Gallbladder (tissue), 1 donor: ENCODE results near the gene RAD54L.

DNA sequence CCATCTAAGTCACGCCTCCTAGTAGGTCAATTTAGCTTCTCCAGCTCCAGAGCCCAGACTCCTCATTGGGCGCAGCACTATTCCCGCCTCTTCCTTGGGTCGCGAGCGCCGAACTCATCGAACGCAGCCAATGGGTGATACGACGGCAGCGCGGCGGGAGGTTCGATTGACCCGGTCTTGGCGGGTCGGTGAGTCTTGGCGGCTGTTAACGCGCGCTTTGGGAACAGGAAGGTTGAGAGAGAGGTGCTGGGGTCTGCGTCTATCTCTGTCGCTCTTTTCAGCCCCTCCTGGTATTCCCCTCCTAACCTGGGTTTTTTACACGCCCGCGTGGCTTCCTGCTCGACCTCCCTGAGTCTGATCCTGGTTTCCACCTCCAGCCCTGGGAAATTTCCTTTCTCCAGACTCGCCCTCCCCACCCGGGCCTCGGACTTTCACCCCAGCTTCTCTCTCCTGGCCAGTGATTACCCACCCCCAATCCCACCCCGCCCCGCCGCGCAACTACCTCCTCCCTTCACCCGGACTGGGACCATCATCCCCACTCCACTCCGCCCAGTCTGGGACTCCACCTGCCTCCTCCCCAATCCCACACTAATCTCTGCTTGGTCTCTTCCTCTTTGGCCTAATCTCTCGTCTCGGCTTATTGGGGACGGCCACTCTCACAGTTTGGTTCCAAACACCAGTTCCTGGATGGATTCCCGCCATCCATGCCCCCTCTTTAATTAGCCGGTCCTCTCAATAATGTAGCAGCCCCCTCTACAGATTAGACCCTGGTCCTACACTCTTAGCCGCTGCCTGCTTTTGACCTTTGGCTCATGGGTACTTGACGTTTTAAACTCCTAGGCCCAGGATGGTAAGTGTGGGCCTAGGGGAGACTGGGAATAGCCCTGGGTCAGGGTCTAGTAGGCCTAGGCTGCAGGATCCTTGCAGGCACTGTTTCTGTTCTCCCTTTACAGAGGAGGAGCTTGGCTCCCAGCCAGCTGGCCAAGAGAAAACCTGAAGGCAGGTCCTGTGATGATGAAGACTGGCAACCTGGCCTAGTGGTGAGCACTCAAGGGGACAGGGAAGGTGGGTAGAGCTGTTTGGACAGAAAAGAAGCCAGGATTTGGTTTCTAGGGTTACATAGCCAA, at the start of gene RAD54L:
TSS of gene RAD54L (plus strand) at position 205 of the 1,127 bp plus-strand sequence.
- PRO-cap, result no peak

- PRO-cap, result no peak
Measured at GRCh38 chr1:46301204-46301832, 2.1 kb downstream of the LRRC41 start.

GRCh38 chr1:46369980-46370456, 24.1 kb upstream of the FAAH start:
- PRO-cap, result no peak

GRCh38 chr1:46643041-46643544, 25.1 kb downstream of the ATPAF1 start:
- PRO-cap, result no peak

DNA sequence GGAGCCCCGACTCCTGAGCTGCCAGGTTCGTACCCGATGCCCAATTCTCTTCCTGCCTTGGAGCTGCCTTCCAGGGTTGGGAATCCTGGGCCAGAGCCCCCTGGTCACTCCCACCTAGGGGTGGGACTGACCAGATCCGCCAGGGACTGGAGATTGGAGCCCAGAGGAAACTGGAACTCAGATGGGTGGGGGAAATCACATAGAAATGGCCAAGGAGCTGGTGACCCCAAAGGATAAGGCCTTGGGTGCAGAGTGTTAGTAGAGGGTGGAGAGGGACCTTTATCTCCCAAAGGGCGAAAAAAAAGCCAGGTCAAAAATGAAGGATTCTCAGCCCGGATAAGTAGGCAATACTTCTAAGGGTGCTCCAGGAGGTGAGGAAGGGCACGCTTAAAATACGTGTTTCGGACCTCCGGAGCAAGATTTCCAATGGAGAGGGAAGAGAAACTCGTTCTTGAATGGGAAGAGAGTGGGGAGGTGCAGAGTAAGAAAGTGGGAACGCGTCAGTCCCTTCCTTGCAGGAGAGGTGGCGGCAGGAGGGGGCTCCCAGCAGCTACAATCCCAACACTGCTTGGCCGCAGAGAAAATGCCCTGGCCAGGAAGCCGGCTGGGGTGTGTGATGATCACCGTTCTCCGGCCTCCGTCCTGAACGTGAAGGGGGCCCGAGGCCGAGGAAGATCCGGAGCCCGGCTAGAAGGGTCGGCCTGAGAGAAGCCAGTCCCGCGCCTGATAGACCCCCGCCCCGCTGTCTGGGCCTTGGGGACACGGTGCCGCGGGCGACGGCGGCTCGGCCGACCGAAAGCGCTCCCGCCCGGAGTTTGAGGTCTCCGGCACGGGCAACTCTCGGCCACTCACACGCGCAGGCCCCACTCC, 572 bp downstream of the EFCAB14 start:
- PRO-cap, result no peak

DNA sequence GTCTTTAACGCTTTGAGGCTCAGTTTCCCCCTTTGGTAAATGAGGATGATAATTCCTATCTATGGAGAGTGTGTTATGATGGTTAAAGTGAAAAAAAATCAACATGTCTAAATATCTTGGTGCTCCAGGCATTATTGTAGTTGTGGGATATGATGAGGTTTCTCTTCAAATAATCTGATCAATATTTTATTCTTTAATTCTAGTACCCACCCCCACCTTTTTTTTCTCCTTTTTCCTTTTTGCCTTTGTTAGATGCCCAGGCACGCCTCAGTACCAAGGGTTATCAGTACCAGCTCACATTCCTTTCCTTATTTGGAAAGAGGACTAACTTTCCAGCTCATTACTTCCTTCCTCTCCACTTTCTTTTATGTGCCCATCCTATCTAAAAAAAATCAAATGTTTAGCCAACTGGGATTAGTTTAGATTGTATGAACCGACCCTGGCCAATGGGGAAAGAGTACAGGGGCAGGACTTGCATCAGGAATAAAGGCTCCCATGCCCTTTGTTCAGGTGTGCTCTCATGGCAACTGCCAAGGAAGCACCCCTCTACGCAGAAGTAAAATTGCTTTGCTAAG, 35.7 kb upstream of the EFCAB14 start:
- PRO-cap, result unidirectional peak, plus-strand start at position 521 of the sequence

GRCh38 chr1:46960878-46961603, 19.8 kb upstream of the CYP4A11 start:
- PRO-cap, result no peak

DNA sequence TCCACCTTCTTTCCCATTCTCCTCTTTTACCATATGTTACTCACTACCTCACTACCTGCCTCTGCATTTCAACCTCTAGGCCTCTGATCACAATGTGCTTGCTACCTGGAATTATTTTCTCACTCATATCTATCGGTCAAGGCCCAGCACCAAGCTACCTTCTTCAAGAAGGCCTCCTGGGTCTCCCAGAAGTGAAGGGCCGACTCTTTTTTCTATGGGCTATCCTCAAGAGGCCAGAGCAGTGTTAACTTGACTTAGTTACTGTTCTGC, 1.7 kb downstream of the CYP4A22 start:
- PRO-cap, result no peak

DNA sequence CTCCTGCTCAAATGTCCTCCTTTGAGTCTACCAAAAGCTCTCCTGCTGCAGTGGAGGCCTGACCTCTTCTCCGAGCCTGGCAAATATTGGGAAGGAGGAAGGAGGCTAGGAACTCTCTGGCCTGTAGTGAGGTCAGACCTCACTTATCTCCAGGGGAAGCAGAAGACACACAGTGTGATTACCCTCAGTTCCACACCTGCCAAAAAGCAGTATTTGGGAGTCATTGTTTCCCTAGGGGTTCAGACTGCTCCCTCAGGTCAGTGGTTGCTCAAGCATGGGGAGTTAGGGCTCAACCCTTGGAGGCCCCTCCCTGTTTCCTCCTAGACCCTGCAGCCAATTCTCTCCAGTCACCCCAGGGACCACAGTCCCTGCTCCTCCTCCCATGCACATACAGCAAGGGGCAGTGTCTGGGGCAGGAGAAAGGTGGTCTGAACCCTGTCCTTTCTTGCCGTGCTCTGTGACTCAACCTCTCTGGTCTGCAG, 1.2 kb downstream of the PDZK1IP1 start:
- PRO-cap, result no peak

- PRO-cap, result no peak
Measured at GRCh38 chr1:47241384-47241936, 9.4 kb upstream of the TAL1 start.

GRCh38 chr1:47368064-47368823, 34.7 kb downstream of the CMPK1 start:
- PRO-cap, result no peak

DNA sequence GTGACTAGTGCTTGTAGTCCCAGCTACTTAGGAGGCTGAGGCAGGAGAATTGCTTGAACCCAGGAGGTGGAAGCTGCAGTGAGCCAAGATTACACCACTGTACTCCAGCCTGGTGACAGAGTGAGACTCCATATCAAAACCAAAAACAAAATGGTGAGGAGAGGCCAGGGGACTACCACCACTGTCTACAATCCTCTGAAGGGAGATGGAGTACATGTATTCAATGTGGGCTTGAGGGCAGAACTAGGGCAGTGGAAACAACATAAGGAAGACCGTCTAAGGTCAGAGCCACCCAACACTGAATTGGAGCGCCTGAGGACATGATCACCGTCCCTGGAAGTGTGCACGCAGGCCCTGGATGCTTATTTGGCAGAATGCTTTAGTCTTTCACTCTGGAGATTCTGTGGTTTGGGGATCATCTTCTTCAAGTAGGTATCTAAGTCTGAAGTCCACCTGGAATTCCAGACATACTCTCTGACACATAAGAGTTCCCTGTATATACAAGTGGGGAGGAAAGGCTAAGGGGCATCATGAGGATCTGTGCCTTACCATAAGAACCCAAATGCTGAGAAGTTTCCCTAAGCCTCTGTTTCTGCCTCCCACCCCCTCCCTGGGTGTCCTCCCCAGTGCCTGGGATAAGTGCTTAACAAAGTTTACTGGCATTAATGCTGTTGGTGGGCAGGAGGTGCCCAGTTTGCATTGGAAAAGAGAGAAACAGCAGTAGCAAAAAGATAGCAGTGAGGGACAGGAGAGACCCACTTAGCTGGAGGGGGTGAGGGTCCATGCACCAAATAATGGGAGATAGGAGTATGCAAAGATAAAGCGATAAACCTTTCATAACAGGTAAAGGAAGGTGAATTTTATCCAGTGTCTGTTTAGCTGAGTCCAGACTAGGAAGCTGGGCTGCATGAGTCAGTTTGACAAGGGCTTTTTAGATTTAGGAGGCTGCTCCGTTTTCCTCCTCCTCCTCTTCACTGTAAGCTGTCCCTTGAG, 28.6 kb upstream of the FOXE3 start:
- PRO-cap, result no peak

- PRO-cap, result no peak
Measured at GRCh38 chr1:47508967-47509671, 71.3 kb downstream of the FOXD2 start.

DNA sequence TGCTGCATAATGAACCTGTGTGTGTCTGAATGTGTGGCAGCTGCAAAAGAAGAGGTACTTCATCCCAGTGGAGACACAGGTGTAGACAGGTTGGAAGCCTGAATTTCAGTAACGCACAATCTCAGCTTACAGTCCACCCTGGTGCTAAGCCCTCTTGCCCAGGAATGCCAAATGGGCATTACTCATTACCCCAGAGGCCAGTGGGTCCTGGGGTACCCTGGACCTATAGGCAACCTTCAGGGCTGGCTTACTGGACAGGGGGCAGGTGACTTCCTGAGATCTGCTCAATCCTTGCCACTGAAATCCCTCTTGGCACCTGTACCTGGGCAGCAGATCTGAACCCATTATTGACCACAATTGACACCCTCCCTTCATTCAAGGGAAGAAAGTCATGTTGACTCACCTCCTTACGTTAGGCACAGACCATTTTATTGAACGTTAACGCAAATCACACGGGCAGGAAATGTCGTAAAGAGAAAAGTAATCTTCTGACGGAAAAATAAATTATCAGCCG, 120.6 kb downstream of the FOXD2 start:
- PRO-cap, result no peak

- PRO-cap, result unidirectional peak, minus-strand start at chr1:47560420
Measured at GRCh38 chr1:47560136-47560813, 122.4 kb downstream of the FOXD2 start.

GRCh38 chr1:47697508-47698704, 260.1 kb downstream of the FOXD2 start:
- PRO-cap, result no peak

DNA sequence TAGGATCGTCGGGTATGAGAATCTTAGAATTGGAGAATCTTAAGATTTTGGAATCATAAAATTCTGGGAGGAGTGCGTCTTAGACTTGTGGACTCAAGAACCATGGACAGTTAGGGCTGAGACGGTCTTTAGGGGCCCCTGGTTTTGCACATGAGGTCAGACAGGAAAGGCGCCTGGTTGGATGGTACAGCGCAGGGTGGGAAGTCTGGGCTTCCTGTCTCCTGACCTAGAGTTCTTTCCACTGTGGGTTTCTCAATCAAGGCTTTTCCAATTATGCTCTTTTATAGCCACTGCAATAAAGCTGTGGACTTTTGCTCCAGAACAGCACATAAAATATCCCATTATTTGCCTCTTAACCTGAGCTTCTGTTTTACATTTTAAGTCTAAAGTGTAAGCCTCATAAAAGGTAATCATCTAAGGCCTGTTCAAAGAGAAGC, 270.2 kb downstream of the TRABD2B start:
- PRO-cap, result no peak

GRCh38 chr1:47727367-47727571, 269.9 kb downstream of the TRABD2B start:
- PRO-cap, result no peak

- PRO-cap, result bidirectional peak, plus-strand start at chr1:47986813, minus-strand start at chr1:47986875
Measured at GRCh38 chr1:47986715-47987264, 10.4 kb downstream of the TRABD2B start.

DNA sequence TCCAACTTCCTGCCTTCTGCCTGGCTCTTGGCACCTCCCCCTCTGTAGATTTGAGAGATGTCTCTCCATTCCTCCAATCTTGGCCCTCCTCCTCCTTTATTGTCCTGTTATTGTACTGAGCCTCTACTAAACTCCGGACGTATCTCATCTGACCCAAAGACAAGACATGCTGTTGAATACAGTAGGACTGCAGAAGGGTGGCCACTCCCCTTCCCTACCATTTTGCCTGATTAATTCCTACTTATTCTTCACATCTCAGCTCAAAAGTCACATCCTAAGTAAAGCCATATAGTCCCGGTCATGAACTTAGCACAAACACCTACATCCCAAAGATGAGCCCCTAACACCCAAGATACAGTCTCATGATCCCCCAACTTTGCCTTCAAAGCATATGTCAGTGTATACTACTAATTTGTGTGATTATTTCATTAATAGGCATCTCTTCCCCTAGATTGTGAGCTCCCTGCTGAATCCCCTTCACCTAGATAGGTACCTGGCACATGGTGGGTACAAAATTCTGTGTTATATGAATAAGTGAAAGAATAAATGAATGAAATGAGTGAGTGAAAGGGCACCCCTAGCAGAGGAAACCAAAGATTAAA, 26.8 kb downstream of the SLC5A9 start:
- PRO-cap, result no peak